ENCODE measurements around a stretch of chr1.

DNA sequence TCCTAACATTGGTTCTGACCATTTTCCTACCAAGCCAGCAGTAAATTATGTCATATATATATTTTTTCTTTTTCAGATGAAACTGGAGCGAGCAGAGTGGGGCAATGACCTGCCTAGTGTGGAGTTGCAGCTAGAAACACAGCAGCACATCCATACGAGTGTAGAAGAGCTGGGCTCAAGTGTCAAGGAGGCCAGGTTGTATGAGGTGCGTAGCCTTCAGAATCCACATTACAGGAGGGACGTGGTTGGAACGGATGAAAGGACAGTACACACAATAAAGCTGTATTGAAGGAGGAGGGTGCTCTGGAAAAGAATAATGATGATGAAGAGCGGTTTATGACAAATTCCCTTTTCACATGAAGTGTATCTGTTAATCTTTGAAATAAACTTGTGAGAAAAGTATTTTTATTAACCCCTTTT, 87.3 kb downstream of the MACF1 start:
- PRO-cap, 7 experiments: no peak in any of the 7 experiments
- RAMPAGE, long total RNA, 2 experiments: no peak in any of the 2 experiments

GRCh38 chr1:39295965-39296355, 91.5 kb downstream of the MACF1 start:
- PRO-cap, 7 experiments: no peak in any of the 7 experiments
- RAMPAGE, long total RNA, 2 experiments: no peak in any of the 2 experiments

GRCh38 chr1:39369831-39370568, 121.4 kb upstream of the BMP8A start:
- PRO-cap, 7 experiments: no peak in any of the 7 experiments
- RAMPAGE, long total RNA, 2 experiments: no peak in any of the 2 experiments

DNA sequence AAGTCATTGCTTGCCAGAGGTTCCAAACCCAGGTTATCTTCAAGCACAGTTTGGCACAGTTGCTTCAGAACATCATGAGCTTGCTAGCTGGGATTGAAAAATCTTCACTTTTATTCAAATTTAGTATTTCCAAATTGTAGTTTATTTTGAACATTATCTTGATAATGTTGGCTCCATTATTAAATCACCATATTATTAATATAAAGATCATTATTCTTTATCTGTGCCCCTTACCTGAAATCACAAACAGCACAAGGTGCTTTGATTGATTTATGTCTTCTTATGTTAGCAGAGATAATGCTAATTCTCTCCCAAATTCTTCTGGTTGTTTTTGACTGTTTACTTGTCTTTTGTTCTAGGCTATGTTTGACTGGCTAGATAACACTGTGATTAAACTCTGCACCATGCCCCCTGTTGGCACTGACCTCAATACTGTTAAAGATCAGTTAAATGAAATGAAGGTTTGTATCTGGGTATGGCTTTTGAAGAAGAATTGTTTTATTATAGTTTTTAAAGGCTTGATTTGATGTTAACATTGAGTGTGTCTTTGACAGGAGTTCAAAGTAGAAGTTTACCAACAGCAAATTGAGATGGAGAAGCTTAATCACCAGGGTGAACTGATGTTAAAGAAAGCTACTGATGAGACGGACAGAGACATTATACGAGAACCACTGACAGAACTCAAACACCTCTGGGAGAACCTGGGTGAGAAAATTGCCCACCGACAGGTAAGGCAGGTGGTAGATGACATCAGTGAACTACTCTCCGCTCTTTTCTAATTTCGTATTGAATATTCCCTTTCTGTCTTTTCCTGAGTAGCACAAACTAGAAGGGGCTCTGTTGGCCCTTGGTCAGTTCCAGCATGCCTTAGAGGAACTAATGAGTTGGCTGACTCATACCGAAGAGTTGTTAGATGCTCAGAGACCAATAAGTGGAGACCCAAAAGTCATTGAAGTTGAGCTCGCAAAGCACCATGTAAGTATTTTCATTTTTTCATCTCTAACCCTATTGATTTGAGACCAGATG, 49.5 kb upstream of the BMP8A start:
- PRO-cap, 7 experiments: no peak in any of the 7 experiments
- RAMPAGE, long total RNA, 2 experiments: no peak in any of the 2 experiments

GRCh38 chr1:39447540-39448014, 43.9 kb upstream of the BMP8A start:
- PRO-cap, 7 experiments: no peak in any of the 7 experiments
- RAMPAGE, long total RNA, 2 experiments: no peak in any of the 2 experiments

- PRO-cap, 7 experiments: no peak in any of the 7 experiments
- RAMPAGE, long total RNA, 2 experiments: no peak in any of the 2 experiments
Observed at GRCh38 chr1:39487212-39488292, 3.9 kb upstream of the BMP8A start.

DNA sequence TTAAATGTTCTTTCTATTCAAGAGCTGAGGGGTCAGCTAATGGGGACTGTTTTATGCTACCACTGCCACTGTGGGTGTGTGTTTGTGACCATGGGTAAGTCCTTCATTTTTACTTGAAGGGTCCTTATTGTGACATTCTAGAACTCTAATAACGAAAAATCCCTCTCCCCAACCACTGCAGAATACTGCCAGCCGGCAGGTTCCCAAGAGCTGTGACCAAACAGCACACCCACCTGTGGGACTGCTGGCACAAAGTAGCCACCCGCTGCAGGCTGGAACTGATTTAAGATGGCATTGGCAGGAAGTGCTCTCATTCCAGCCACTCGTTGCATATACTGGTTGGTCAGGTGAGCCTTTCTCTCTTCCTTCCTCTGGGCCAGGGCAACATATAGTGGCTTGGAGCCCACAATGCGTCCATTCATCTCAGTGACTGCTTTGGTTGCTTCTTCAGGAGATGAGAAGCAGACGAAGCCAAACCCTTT, 11.7 kb downstream of the PABPC4 start:
- PRO-cap, 7 experiments: no peak in any of the 7 experiments
- RAMPAGE, long total RNA, 2 experiments: no peak in any of the 2 experiments

GRCh38 chr1:39776068-39776892, 5.1 kb upstream of the OXCT2 start:
- PRO-cap, 7 experiments: peak in 2 of 7 experiments; most common plus-strand start chr1:39776446 (in 2); most common minus-strand start chr1:39776478 (in 1)
- RAMPAGE, long total RNA, 2 experiments: no peak in any of the 2 experiments

GRCh38 chr1:39825321-39826171, 36.9 kb upstream of the BMP8B start:
- PRO-cap, 7 experiments: no peak in any of the 7 experiments
- RAMPAGE, long total RNA, 2 experiments: no peak in any of the 2 experiments

DNA sequence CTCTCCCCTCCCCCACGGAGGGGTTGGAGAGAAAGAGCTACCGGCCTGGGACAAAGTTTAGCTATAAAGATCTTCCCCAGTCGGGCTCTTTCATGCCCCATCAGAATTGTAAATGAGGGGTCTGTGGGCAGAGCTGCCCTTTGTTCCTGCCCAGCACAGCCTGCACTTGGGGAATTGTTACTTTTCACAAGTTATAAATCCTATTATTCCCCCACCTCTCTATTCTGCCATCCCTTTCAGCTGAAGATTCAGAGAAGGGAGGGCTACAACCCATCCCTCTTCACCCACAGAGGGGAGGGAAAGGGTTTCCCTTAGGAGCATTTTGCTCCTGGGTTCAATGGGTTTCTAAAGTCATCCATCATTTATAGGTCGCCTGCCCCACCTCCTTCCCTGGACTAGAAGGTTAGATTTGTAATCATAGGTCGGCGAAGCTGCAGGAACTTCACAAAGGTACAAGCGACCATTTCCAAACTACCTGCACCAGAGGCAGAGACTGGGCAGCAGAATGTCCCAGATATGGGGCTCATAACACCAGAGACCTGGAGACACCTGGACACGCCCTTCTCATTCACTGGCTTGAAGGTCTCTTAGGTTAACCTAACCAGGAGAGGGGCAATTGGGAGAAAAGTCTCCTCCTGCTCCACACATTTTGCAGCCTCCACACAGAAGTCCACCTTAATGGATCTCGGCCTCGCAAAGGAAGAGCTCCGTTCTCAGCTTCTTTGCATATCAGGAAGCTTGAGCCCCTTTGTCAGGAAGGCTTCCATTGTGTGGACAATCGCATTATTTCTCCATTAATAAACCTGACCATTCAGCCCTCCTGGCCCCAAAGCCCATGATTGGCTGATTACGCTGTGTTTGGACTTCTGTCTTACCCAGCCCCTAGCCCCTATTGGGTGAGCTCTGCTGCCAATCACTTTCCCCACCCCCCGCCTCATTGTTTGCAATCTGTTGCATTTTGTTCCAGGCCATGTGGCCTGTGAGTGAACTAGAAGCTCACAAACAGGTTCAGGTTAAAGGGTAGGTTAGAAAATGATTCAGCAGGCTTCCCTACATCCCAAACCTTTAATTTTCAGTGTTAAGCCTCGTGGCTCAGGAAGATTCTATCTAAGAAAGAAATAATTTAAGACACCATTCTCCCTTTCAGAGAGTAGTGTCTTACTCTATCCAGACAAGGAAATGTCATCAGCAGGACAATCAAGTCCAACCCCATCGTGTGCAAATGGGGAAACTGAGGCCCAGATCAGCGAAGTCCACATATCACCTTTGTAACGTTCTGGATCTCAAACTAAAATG, 3.0 kb downstream of the MYCL start:
- PRO-cap, 7 experiments: no peak in any of the 7 experiments
- RAMPAGE, long total RNA, 2 experiments: no peak in any of the 2 experiments

DNA sequence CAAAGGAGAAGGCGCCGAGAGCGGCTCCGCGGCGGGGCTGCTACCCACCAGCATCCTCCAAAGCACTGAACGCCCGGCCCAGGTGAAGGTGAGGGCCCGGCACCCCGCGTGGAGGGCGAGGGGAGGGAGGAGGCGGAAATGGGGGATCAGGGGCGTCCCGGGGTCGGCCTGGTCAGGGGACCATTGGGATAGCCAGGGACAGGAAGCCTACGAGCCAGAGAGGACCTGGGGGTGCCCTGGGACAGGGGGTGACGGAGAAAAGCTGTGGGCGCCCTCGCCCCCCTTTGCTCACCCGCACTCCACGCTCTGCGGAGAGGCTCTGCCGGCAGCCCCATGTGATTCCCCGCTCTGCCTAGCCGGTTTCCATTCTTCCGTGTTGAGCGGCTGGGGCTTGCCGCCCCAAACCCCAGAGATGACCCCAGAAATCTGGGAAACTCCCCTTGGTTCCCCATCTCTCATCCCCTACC, 386 bp downstream of the MFSD2A start:
- PRO-cap, 7 experiments: no peak in any of the 7 experiments
- RAMPAGE, long total RNA, 2 experiments: no peak in any of the 2 experiments

DNA sequence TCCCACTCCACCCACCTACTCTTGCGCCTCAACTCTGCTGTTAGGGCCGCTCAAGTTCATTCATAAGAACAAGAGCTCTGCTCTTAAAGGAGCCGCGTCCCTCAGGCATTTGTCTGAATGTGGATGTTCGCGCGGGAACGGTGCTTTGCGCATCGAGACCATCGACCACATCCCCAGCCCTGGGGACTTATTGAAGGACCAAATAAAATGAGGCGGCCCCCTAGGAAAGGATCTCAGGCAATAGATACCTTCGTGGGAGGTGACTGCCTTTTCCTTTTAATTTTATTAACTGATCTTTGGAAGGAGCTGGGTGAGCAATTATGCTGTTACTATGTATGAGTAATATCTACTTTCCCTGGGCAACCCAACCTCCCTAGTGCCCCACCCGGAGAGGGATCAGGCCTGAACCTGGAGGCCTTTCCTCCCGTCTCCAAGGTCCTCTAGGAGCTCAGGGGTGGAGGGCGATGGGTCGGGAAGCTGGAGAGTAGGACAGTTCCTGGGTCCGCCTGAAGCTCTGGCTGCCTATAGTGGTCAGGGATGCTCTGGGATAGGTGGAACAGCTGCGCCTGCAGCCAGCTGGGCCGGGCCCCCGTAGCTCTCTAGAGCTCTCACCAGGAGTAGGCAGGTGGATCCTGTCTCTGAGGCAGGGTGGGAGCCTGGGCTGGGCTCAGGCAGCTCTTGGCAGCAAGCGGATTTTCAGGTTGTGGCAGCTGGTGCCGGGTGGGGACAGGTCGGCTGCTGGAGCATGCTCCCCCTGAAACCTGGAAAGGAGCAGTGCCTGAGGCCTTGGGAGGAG, 1.0 kb downstream of the MFSD2A start:
- PRO-cap, 7 experiments: no peak in any of the 7 experiments
- RAMPAGE, long total RNA, 2 experiments: no peak in any of the 2 experiments

DNA sequence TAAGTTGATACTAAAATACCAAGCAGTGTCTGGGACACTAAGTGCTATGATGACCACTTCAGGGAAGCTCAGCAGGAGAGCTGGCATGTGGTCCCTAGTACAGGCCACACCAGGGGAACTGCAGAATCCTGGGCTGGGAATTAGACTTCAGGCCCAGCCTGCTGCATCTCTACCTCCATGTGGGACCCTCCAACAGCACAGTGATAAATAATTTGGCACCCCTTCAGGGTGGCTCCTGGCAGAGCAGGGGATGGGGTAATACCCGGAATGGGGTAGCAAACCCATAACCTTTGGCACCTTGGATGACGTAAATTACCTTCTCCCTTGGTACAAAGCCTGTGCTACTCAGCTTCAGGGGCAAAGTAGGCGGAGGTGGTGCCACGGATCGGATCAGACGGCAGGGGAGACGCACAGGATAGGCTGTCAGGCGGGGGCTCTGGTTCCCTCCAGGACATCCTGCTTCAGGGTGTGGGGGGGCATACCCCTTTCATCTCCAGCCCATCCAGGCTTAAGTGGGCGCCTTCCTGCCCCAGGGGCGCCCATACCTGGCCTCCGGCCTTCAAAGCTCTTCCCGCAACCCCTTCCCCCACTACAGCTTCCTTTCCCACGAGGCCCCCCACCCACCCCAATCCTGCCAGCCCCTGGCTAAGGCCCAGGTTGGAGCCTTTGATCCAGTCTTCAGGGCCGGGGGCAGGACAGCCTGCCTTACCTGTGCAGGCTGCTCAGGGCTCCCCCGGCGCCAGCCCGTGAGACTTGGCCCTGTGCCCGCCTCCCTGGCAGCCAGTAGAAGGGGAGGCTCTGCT, 5.0 kb downstream of the MFSD2A start:
- PRO-cap, 7 experiments: no peak in any of the 7 experiments
- RAMPAGE, long total RNA, 2 experiments: no peak in any of the 2 experiments

DNA sequence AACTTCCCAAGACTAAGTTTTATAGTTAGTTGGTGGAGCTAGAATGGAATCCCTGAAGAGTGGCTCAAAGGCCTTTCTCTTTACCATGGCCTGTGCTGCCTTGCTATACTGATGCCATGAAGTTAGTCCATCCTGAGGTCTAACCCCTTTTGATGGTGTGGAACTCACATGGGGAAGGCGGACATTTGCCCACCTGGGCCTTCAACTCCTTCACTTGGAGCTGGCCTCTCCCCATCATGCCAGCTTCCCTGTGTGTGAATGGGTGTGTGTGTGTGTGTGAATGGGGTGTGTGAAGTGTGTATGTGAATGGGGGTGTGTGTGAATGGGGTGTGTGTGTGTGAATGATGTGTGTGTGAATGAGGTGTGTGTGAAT, 9.4 kb downstream of the MFSD2A start:
- PRO-cap, 7 experiments: no peak in any of the 7 experiments
- RAMPAGE, long total RNA, 2 experiments: no peak in any of the 2 experiments

DNA sequence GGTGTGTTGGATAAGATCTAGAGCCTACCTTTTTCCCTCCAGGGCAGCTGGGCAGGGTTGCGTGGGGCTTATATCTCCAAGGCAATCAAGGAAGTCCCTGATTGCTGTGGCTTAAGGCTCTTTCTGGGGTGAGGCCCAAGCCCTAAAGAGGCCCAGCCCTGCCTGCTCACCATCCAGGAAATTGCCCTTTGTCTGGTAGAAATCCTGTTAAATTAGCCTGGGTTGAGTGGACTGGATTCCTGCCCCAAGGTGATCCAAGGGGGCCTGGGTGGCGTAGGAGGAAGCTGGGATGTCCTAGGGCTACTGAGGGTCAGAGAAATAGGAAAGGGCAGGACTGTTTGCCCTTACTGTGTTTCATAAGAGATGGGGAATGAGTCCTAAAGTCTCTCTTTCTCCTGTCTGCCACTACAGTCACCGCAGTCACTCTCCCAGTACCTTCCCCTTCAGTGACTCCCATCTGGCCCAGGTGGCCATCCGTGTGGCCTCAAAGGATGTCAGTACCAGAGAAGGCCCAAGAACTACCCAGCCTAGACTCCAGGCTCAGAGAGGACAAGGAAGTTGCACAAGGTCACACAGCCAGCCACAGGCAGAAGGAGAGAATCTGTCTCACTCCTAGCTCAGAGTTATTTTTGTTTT, 25.8 kb downstream of the MFSD2A start:
- PRO-cap, 7 experiments: no peak in any of the 7 experiments
- RAMPAGE, long total RNA, 2 experiments: no peak in any of the 2 experiments

DNA sequence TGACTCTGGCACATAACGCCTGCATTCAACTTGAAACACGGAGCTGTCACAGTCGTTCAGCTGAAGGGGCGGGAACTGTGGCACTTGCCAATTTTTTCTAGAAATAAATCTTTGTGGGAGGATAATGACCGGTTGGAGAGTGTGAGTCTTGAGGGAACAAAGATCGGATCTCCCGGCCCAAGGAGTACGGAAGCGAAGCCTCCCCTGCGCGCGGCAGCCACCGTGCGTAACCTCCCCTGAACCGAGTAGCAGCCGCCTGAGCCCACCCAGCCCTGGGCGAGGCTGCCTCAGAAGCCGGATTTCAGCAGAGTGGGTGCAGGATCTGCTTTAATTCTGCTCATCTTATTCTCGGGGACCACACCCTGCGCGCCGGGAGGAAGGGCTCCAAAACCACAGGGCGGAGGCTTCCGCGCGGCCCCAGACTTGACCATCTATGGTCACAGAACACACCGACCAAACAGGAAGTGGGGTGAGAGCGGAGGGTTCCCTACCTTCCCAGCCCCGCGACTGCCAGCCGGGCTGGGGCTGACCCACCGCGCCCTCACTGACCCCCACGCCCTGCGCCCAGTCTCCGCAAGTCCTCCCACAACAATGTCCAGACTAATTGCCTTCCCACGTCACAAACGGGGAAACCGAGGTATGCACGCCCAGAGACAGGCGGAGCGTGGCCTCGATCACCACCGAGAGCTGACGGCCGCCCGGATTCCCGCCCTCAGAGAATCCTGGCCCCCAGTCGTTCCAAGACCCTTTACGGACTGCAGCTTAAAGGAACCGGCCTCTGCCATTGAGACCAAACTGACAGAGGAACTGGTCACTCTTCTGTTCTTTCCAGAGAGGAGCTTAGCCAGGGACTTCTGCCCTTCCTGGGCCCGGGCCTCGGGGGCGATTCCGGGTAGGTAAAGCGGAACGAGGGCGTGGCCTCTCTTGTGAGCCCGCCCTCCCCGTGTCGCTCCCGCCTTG, 673 bp upstream of the CAP1 start:
- PRO-cap, 7 experiments: peak in 7 of 7 experiments; most common plus-strand start position 456 of the sequence (in 7); most common minus-strand start position 890 of the sequence (in 5)
- RAMPAGE, long total RNA, 2 experiments: no peak in any of the 2 experiments

DNA sequence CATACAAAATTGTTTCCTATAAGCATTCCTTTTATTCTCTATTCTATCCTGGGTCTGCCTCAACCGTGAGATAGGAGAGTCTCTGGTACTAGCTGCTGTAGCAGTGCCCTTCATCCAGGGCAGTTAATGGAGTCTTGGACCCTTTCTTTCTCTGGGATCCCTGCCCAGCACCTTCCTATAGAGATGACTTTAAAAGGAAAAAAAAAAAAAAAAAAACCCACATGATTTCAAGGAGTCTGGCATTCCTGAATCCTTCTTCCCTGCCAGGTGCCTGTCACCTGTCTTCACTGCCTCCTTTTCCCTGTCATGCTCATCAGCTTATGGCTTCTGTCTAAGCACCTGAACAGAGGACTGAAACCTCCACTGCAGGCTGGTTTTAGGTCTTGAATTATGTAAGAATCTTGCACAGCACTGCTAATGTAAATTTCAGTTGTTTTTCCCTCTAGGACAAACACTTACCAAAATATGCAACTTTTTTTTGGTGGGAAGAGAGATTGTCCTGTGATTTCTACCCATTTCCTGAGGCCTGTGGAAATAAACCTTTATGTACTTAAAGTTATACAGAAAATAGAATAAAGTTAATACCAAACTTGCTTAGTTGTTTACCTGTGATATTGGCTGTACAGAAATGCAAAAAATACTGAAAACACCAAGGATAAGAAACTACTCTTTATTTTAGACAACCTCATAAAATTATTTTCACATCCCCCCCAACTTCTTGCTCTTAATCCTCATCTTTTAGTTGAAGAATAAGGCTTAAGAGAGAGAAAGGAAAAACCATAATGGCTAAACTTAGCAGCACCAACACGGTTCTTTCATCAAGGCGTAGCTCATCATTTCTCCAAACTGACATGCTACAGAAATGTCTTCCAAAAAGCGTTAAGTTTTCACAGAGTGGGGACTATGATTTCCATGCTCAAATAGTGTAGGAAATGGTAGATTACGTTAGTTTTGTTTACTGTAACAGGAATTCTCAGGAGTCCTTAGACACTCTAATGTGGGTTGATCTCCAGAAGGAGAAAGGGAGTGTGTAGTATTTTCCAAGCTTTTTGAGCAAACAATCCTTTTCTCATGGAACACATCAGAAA, 24.7 kb downstream of the PPT1 start:
- PRO-cap, 7 experiments: no peak in any of the 7 experiments
- RAMPAGE, long total RNA, 2 experiments: no peak in any of the 2 experiments

GRCh38 chr1:40237913-40238687, 9.6 kb upstream of the TMCO2 start:
- PRO-cap, 7 experiments: peak in 1 of 7 experiments; most common plus-strand start chr1:40238541 (in 1)
- RAMPAGE, long total RNA, 2 experiments: no peak in any of the 2 experiments

DNA sequence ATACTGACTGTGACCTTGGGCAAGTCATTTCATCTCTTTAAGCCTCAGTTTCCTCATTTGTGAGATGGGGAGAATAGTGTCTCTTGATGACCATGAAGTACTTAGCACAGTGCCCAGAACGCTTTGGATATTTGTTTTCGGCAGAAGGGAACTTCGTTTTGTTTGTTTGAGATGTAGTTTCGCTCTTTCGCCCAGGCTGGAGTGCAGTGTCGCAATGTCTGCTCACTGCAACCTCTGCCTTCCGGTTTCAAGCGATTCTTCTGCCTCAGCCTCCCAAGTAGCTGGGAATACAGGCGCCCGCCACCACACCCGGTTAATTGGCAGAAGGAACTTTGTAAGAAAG, 22.0 kb upstream of the COL9A2 start:
- PRO-cap, 7 experiments: no peak in any of the 7 experiments
- RAMPAGE, long total RNA, 2 experiments: no peak in any of the 2 experiments

DNA sequence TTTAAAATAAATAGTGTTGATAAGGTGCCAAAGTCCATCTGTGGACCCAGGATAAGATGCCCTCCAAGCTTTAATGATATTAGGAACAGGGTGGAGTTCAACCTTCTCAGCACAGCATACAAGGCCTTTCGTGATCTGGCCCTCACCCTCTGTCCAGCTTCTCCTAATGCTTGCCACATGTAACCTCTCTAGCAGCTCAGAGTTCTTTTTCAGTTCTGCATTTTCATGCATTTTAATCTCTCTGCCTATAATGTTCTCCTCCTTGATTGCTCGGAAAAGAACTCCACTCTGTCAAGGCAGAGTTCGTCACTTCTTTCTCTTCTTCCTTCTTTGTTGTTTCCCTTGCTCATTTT, 21.4 kb upstream of the SMAP2 start:
- PRO-cap, 7 experiments: no peak in any of the 7 experiments
- RAMPAGE, long total RNA, 2 experiments: no peak in any of the 2 experiments